Measurements from ENCODE around the genes TMEM18 and TPO.

- PRO-cap, 3 experiments, result no peak in any of the 3 experiments
- RAMPAGE, long total RNA, result no peak
Observed at GRCh38 chr2:45157-46164, 844 bp downstream of the FAM110C start.

DNA sequence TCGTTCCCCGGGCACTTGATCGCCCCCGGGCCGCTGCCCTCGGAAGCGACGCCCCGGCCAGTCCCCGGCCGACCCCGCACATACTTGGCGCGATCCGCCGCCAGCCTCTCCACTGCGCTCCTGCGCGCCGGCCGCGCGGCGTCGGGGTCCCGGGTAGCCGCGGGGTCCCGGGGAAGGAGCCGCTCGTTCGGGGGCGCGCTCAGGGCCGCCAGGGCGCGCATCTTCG lies 227 bp downstream of the FAM110C start:
- PRO-cap, 3 experiments, result no peak in any of the 3 experiments
- RAMPAGE, long total RNA, result no peak

DNA sequence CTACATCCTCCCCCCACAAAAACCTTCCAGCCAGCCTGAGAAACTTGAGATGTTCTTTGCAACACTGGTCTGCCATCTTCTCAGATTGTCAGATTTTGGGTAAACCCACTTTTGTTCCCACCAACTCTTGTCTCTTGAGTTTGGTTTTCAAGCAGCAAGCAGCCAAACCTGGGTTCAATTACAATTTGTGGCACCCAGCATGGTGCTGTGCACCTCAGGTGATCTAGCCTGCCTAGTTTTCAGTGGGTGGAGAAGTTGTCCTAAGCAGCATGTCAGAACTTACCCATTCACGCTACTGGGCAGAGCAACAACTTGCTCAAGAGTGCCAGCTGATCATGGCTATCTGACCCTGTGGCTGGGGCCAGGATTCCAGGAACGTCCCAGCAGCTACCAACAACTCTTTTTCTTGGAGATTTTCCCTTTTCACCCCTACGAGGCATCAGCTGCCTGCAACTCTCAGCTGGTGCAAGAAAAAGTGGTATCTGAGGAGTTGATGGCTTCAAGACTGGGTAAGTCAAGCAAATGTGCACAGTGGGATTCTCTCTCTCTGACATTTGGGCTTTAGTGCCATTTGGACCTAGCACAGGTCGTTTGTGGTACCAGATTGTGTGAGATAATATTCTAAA lies 83.6 kb downstream of the SH3YL1 start:
- PRO-cap, 3 experiments, result no peak in any of the 3 experiments
- RAMPAGE, long total RNA, result no peak

DNA sequence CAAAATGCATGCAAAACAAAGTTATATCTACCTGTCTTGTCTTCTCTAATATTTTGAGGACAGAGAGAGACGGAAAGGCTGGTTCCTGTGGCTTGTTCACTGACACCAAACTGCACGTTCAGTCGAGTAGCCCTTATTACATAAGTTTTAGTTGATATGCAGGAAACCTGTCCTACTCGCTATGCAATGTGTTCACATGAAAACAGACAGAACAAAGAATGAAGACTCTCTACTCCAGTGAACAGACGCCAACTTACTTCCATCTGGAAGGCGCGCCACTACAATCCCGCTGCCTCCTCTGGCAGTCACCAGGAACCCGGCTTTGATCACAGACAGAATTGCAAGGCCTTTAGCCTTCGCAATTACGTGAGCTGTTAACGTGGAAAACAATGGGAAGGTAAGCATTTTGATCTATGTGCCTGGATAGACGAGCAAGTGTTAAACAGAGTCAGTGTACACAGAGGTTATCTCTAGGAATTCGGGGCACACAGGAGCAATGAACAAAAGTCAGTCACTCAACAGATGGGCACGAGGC lies 14.3 kb downstream of the SH3YL1 start:
- PRO-cap, 3 experiments, result no peak in any of the 3 experiments
- RAMPAGE, long total RNA, result no peak

DNA sequence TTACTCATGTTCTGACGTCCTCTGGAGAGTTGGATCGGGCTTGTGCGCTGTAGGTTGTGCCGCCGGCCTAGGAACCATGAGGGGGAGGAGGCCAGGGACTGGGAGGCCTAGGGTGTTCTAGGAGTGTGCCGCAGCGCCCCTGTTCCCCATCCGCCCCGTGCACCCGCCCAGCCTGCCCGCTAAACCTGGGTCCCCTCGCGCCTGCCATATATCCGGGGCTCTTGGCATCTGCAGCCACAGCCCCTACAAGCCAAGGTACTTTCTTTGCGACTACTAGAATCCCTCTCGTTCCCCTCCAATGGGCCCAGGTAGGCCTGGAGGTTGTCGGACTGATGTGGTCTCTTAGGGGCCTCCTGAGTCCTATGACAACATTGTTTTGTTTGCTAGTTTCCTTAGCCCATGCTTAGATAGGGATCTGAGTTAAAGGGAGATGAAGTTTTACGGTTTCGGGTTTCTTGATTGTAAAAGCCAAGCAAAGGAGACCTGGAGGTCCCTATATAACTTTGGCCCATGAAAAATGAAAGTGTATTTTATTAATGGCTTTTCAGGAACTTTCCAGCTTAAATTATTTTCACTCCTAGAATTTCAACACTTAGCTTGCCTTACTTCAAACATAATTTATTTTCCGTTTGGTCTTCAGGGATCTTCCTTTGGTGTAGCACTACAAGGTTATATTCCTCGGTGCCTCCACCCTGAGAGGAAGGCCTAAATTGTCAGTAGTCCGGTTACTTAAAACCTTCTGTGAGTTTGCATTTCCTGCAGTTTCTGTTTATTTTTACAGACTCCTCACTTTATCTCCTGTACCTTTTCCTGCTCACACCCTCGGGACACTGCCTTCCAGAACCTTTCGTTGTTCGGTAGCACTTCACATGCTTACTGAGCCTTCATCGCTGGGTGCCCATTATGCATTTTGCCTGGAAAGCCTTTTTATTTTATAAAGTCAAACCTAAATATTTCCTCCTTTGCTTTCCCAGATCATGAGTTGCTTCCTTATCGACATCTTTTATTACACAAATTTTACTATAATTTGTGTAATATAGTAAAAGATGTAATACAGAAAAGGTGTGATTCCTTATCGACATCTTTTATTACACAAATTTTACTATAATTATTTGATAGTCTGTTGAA lies 641 bp downstream of the ACP1 start:
- PRO-cap, 3 experiments, result no peak in any of the 3 experiments
- RAMPAGE, long total RNA, result no peak

DNA sequence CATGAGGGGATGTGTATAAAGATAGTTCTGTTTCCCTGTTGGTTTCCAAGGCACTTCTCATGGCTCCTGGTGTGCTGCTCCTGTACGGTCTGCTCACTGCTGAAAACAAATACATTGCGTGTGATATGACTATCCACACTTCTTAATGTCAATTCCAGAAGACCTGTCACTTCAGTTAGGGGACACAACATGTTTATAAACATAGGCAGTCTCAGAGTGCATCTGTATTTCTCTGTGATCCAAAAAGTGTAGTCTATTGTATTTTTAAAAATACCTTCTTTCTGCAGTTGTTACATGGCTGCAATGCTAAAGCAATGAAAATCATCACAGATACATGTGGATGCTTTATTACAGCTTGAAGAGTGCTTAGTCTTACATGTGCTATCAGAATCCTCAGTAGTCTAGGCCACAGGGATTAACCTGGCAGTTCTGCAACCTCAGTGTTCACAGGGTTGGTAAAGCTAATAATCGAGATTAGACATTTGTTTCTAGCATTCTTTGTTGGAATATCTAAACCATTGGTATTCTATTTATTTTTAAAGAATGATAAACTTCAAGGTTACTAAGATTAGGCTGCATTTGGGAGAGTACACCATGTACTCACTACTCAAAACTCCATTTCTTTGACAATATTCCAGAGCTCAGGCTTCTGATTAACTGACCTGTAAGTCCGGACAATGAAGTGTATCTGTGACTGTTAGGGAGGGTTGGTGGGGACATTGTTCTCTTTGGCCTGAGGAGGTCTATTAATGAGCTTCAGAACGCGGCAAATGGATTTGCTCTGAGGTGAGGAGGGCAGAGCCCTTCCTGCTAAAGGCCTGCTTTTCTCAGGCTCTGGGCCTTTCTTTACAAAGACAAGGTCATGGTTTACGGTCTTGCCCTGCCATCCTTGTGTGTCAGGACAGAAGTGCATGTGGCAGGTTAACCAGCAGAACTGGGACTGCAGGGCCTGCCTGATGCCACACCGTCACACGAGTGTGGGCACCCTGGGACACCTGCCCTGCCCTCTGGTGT lies 7.5 kb downstream of the ALKAL2 start:
- PRO-cap, 3 experiments, result no peak in any of the 3 experiments
- RAMPAGE, long total RNA, result no peak

DNA sequence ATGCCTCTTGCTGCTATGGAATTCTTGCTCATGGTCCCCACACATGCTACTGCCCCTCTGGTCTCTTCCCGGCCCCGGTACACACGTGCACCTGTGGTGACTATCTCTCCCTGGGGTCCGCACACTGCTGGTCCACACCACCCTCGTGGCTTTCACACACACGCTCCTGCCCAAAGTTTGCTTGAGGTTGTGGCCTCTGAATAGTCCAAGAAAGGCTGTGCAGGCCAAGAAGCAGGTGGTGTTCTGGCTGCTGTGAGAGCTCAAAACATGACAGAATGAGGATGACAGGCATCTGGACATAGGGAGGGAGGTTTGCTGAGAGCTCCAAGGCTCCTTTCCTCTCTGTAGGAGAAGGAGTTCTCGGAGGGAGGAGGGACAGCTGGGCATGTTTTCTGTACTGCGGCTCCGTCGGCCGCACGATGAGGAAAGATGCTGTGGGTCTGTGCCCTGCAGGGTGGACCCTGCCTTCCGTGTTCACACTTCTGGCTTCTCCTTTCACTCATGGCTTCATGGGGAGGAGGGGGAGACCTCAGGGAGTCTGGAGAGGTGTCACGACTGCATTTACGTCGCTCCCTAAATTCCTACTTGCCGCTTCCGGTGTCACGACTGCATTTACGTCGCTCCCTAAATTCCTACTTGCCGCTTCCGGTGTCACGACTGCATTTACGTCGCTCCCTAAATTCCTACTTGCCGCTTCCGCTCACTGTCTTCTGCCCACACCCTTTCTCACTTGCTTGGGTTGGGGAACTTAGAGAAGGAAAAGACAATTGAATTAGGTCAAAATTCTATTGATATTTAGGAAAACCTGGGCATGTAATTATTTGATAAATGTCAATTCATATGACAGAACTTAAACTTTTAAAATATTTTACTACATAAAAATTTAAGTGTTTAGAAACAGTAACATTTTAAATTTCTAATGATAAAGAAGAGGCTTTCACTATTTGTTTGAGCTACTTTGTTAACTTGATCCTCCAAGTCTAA lies 68.3 kb upstream of the ALKAL2 start:
- PRO-cap, 3 experiments, result no peak in any of the 3 experiments
- RAMPAGE, long total RNA, result no peak

- PRO-cap, 3 experiments, result no peak in any of the 3 experiments
- RAMPAGE, long total RNA, result no peak
Observed at GRCh38 chr2:660488-660966, 16.7 kb downstream of the TMEM18 start.

DNA sequence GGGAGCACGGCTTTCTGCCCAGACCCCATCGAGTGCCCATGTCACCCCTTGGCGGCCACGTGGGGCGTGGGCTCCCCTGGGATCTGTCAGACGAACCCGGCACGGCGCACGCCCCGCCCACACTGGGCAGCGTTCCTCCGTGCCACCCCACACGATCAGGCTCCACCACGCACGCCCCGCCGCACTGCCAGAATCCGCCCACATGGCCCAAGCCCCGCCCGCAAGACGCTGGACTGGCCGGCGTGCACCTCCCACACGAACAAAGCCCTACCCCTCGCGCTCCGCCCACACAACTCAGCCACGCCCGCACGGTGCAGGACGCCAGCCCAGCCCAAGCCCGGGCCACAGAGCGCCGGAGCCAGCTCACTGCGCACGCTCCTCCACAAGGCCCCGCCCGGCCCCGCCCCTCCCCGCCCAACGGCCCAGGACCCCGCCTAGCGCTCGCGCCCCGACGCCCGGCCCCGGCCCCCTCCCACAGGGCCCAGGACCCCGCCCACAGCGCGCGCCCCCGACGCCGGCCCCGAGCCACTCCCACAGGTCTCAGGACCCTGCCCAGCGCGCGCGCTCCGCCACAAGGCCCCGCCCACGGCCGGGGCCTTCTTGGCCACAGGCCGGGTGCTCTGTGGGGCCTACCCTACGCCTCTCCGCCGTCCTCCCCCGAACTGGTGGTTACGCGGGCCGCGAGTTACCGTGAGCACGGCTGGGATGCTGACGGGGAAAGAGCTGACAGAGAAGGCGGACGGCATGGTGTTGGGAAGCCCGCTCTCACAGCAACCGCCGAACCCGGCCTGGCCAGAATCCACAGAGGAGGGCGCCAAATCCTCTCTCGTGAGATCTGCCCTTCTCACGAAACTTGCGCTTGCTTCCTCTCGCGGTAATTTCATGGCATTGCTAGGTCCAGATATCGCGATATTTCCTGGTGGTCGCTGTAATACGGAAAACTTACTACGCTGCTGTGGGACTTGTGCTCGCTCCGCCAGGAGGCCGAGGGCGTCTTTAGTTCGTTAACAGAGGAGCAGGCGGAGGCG lies at the start of gene TMEM18:
Gene TMEM18, minus strand, starts transcription at position 807 of the 1,028 bp plus-strand sequence.
- PRO-cap, 3 experiments, result peak in 3 of 3 experiments; most common plus-strand start position 919 of the sequence (in 2); most common minus-strand start position 790 of the sequence (in 3)
- RAMPAGE, long total RNA, result no peak

- PRO-cap, 3 experiments, result no peak in any of the 3 experiments
- RAMPAGE, long total RNA, result no peak
Observed at GRCh38 chr2:866255-866674, 84.4 kb upstream of the SNTG2 start.

- PRO-cap, 3 experiments, result no peak in any of the 3 experiments
- RAMPAGE, long total RNA, result no peak
Observed at GRCh38 chr2:1412863-1413889, at the start of gene TPO. Gene TPO (plus strand): TSS chr2:1413463.

DNA sequence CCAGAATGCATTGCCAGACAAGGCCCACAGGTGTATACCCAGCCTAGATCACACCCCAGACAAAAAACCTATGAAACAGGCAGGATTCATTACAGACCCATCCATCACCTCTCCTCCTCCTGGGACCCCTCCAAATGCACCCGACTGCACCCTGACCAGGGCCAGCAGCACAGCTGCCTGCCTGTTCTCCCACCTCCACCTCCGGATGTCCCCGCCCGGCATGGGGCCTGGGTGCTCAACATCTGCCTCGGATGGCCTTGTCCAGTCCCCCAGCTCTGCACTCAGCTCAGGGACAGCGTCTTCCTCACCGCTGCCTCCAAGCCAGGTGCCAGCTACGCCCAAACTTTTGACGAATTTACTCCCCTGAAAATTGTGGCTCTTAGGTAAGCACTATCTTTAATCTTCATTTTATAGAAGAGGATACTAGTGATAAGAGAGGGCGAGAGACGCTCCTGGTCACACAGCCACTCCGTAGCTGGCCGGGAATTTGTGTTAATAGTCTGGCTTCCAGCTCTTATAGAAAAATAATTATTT lies 91.1 kb downstream of the TPO start:
- PRO-cap, 3 experiments, result no peak in any of the 3 experiments
- RAMPAGE, long total RNA, result no peak

DNA sequence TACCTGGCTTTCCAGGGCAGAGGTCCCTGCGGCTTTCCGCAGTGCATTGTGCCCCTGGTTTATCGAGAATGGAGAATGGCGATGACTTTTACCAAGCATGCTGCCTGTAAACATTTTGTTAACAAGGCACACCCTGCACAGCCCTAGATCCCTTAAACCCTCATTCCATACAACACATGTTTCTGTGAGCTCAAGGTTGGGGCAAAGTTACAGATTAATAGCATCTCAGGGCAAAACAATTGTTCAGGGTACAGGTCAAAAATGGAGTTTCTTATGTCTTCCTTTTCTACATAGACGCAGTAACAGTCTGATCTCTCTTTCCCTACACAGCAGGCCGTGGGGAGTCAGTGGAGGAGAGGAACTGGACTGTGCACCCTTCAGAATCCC lies 147.7 kb downstream of the TPO start:
- PRO-cap, 3 experiments, result no peak in any of the 3 experiments
- RAMPAGE, long total RNA, result no peak

- PRO-cap, 3 experiments, result no peak in any of the 3 experiments
- RAMPAGE, long total RNA, result no peak
Observed at GRCh38 chr2:1564294-1564797, 151.1 kb downstream of the TPO start.

GRCh38 chr2:2057080-2057421 lies 274.0 kb downstream of the MYT1L start:
- PRO-cap, 3 experiments, result no peak in any of the 3 experiments
- RAMPAGE, long total RNA, result no peak

- PRO-cap, 3 experiments, result peak in 3 of 3 experiments; most common plus-strand start chr2:2326211 (in 2); most common minus-strand start chr2:2326093 (in 1)
- RAMPAGE, long total RNA, result no peak
Observed at GRCh38 chr2:2325932-2326651, 5.0 kb downstream of the MYT1L start.

- PRO-cap, 3 experiments, result no peak in any of the 3 experiments
- RAMPAGE, long total RNA, result no peak
Observed at GRCh38 chr2:3282183-3283054, 95.2 kb downstream of the EIPR1 start.

DNA sequence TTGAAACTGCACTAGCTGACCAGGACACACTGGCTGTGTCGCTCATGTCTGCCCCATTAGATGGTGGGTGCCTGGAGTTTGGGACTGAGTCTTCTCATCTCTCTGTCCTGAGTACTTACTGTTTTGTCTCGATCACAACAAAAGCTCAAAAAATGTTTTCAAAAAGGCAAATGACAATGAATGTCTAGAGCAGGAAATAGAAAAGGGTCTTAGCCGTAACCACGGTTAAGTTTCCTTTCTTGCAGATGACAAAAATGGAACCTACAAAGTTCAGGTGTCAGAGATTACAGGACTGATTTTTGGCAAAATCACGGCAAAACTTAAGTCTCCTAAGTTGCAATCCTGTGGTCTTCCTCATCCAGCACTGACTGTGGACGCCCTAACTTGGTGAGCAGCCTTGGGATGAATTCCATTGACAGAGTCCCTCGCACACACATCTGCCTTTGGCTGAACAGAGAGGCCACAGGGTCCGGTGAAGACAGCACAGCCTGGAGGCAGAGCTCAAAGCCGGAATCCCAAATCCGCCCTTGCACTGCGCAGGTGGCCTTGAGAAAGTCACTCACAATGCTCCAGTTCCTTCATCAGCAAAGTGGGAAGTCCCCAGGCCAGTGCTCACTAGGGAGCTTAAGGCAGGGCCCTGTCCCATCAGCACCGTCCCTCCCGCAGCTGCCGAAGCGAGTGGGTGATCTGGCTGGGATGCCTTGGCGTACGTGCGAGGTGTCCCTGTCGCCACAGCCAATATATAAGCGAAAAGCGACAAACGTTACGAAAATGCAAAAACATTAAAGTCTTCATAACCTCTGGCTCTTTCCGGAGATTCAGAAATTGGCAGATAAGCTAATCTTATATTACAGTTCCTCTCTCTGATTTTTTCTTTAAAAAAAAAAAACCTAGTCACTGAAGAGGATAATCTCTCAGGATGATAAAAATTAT lies 55.1 kb downstream of the EIPR1 start:
- PRO-cap, 3 experiments, result no peak in any of the 3 experiments
- RAMPAGE, long total RNA, result no peak

- PRO-cap, 3 experiments, result no peak in any of the 3 experiments
- RAMPAGE, long total RNA, result no peak
Observed at GRCh38 chr2:3337822-3338297, 39.8 kb downstream of the EIPR1 start.

- PRO-cap, 3 experiments, result no peak in any of the 3 experiments
- RAMPAGE, long total RNA, result no peak
Observed at GRCh38 chr2:3460035-3461150, 58.9 kb downstream of the ADI1 start.